AG09309 (cell line): ENCODE data around the gene TRAP1.

DNA sequence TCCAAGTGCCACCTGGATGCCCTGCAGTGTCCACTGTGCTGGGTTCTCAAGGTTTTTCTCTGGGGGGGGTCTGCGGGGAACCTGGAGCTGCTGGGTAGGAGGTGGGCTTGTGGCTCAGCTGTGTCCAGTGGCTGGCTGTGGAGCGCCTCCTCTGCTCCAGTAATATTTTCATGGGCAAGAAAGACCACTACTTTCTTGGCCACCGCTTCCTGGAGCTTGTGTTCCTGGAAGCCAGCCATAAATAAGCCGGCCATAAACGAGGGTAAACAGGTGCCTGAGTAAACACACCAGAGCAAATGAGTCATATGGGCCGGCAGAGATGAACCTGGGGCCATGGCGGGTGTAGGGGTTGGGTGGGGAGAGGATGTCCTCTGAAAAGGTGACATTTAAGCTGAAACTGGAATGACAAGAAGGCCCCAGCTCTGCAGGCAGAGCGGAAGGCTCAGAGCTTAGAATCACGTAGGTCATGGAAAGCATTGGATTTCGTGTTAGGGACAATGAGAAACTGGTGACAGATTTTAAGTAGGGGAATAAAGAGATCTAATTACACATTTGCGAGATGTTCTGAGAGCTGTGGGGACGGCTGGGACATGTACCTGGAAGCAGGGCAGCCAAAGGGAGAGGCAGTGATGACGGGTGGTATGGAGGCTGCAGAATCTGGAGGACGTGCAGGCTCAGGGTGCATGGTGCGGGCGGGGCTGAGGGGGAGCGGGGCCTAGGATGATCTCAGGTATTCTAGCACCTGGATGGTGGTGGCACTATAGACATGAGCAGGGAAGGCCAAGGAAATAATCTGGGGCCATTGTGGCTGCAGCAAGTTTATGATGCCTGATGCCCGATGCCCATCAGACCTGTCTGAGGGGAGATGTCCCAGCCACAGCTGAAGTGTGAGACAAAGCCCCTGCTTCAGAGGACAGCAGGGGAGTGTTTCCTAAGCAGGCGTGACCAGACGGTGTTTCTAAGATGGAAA is 8.1 kb upstream of the DNASE1 start:
- RRBS, result no CpG with 5 or more reads among the region's 20 CpGs

- RRBS, result no CpG with 5 or more reads among the region's 26 CpGs
Measured at GRCh38 chr16:3655591-3656491, 1.4 kb downstream of the DNASE1 start.

GRCh38 chr16:3664046-3665247 is 10.0 kb downstream of the DNASE1 start:
- RRBS, result over 99% methylated on average over 6 of the region's 42 CpGs

DNA sequence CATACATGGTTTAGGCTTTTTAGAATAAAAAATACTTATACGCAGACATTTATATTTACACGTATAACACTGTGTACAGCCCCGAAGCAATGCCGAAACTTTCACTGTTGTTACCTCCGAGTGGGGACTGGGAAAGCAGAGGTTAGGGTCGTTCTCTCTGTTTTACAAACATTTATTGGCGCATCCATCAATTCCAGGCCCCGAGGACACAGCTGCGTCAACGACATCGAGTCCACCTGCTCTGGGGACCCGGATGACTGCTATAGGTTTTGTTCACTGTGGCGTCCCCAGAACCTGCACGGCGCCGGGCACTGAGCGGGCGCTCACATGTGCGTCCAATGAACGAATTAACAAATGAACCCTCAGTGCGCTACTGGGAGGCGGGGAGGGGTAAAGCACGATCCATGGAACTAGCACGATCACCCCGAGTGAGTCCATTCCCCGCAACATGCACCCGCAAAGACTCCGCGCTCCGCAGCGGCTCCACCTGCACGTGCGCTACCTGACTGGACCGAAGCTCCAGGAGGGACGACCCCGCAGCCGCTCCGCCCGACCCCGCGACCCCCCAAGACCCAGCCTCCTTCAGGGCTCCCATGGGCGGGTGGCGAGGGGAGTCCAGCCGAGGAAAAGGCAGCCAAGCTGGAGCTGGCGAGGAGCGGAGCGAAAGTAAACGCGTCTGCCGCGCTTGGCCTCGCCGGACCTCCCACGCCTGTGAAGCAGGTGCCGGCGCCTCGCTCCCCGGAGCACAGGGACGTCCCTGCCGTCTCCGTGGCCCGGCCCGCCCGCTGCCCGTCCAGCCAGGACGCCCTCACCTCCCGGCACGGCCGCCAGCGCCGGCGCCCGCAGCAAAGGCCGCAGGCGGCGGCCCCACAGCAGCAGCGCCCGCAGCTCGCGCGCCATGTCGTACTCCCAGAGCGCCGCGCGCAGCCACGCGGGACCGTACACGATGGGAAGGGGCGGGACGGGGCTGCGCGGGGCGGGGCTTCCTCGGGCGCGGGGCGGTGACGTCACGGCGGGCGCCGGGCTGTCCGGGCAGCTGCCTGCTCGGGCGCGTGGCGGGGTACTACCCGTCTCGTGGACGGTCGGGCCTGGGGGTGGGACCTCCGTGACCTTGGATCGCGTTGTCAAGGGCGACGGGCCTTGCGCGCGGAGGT is at the start of gene TRAP1:
Gene TRAP1, minus strand, starts transcription at position 916 of the 1,154 bp plus-strand sequence.
- RRBS, result 5% methylated on average over 11 of the region's 121 CpGs

- RRBS, result no CpG with 5 or more reads among the region's 13 CpGs
Measured at GRCh38 chr16:3745070-3745616, 27.8 kb upstream of the TRAP1 start.

- RRBS, result no CpG with 5 or more reads among the region's 15 CpGs
Measured at GRCh38 chr16:3824470-3825071, 55.9 kb downstream of the CREBBP start.

DNA sequence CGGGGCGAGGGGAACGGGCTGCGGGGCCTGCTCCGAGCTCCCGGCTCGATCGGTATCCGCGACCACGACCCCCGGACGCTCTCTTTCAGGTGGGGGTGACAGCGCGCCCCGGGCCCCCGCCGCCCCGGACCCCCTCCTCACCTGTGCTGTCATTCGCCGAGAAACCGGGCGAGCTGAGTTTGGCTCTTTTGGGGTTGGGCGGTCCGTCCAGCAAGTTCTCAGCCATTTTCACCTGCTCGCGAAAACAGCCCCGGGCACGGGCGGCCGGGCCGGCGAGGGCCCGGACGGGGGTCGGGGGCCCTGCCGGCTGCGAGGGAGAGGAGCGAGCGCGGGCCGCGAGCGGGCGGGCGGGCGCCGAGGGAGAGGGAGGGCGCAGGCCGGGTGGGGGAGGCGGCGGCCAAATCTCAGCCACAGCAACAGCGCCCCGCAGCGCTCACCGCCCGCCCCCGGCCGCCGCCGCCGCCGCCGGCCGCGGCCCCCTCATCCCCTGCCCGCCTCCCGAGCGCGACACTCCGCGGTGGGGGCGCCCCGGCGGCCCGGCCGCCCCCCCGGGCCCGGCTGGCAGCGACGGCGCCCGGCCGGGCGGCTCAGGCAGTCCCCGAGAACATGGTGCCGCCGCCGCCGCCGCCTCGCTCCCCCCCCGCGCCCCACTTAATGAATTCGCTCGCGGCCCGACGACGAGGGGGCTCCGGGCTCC is 674 bp downstream of the CREBBP start:
- RRBS, result 1% methylated on average over 55 of the region's 101 CpGs

- RRBS, result no CpG with 5 or more reads among the region's 20 CpGs
Measured at GRCh38 chr16:3881583-3881948, 1.1 kb upstream of the CREBBP start.

DNA sequence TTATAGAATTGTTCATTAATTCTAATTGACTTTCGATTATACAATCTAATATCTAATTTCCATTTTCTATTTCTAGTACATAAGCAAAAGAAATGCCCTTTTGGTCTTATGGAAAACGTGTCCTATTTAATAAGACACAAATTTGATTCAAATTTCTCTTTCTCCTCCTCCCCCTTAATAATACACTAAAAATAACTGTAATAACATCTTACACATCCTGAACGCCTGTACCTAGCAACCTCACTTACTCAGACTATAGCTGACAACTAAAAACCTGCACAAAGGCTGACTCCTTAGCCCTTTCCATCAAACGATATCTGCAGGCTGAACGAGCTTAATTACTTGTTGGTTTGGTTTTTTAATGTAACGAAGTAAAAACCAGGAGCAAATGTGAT is 23.8 kb downstream of the ADCY9 start:
- RRBS, result no CpG with 5 or more reads among the region's 6 CpGs

GRCh38 chr16:4143346-4143809 is 27.1 kb upstream of the ADCY9 start:
- RRBS, result no CpG with 5 or more reads among the region's 11 CpGs

- RRBS, result no CpG with 5 or more reads among the region's 9 CpGs
Measured at GRCh38 chr16:4182901-4183268, 59.0 kb downstream of the SRL start.

- RRBS, result 3% methylated on average over 78 of the region's 118 CpGs
Measured at GRCh38 chr16:4183269-4184403, 58.2 kb downstream of the SRL start.

DNA sequence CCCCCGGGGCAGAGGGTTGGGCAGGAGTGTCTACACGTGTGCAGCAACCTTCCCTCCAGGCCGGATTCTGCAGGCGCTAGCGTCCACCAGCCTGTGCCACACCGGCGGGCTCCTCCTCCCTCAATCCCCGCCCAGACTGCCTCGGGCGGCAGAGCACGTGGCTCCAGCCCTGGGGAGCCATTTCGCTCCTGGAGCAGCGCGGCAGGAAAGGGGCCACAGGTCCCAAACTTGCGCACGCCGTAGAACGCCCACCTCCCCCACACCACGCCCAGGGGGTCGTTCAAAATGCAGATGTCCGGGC is 1.7 kb downstream of the TFAP4 start:
- RRBS, result 6% methylated on average over 3 of the region's 21 CpGs

DNA sequence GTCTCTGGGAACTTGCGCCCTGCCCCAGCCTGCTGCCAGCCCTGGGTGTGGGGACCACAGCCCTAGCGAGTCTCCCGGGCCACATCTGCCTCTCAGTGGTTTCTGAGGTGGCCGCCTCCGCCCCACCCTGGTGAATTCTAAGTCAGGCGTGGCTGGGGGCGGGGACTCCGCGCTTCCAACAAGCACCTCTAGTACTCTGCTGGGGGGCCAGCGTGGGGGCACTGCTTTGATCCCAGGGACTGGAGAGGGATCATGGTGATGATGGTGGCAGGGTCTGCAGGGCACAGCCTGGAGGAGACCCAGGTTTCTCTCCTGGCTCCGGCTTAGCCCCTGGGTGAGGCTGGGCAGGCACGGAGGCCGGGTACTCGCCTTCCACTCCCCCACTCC is 3.6 kb downstream of the GLIS2 start:
- RRBS, result 33% methylated on average over 1 of the region's 14 CpGs

- RRBS, result no CpG with 5 or more reads among the region's 12 CpGs
Measured at GRCh38 chr16:4328814-4329412, 13.0 kb downstream of the GLIS2 start.

- RRBS, result 81% methylated on average over 10 of the region's 43 CpGs
Measured at GRCh38 chr16:4336902-4337911, 13.9 kb downstream of the PAM16 start.

GRCh38 chr16:4361156-4361606 is 10.1 kb upstream of the PAM16 start:
- RRBS, result no CpG with 5 or more reads among the region's 16 CpGs

- RRBS, result no CpG with 5 or more reads among the region's 6 CpGs
Measured at GRCh38 chr16:4369013-4369344, 2.7 kb upstream of the VASN start.

DNA sequence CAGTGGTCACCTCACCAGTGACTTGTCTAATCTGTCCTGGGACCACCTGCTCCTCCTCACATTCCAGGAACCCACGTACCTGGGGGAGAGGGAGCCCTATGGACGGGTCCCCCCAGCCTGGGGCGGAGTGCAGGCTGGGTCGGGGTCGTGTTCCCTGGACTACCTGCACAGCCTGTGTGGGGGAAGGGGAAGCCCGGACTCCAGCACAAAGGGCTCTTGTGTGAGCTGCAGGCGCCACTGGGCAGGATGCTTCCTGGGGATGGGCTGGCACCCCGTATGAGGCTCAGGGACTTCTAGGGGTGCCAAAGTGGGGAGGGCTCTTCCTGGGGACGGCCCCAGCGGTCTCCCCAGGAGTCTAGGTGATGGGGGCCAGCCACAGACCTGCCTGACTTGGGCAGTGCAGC is 7.4 kb downstream of the VASN start:
- RRBS, result no CpG with 5 or more reads among the region's 10 CpGs

DNA sequence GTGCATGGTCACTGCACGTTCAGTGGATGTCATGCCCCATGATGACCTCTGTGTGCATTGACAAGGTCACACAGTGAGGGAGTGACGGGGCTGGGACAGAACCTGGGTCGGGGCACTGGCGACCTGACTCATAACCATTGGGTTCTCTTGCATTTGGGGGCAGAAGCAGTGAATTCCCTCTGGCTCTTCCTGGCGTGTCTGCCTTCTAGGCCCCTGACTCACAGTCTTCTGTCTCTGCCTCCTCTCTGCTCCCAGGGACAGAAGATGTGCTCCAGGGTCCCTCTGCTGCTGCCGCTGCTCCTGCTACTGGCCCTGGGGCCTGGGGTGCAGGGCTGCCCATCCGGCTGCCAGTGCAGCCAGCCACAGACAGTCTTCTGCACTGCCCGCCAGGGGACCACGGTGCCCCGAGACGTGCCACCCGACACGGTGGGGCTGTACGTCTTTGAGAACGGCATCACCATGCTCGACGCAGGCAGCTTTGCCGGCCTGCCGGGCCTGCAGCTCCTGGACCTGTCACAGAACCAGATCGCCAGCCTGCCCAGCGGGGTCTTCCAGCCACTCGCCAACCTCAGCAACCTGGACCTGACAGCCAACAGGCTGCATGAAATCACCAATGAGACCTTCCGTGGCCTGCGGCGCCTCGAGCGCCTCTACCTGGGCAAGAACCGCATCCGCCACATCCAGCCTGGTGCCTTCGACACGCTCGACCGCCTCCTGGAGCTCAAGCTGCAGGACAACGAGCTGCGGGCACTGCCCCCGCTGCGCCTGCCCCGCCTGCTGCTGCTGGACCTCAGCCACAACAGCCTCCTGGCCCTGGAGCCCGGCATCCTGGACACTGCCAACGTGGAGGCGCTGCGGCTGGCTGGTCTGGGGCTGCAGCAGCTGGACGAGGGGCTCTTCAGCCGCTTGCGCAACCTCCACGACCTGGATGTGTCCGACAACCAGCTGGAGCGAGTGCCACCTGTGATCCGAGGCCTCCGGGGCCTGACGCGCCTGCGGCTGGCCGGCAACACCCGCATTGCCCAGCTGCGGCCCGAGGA is 9.3 kb downstream of the VASN start:
- RRBS, result no CpG with 5 or more reads among the region's 57 CpGs